Mesothelial cell of epicardium (in vitro differentiated cells): Measurements from ENCODE around the gene CYTH3.

DNA sequence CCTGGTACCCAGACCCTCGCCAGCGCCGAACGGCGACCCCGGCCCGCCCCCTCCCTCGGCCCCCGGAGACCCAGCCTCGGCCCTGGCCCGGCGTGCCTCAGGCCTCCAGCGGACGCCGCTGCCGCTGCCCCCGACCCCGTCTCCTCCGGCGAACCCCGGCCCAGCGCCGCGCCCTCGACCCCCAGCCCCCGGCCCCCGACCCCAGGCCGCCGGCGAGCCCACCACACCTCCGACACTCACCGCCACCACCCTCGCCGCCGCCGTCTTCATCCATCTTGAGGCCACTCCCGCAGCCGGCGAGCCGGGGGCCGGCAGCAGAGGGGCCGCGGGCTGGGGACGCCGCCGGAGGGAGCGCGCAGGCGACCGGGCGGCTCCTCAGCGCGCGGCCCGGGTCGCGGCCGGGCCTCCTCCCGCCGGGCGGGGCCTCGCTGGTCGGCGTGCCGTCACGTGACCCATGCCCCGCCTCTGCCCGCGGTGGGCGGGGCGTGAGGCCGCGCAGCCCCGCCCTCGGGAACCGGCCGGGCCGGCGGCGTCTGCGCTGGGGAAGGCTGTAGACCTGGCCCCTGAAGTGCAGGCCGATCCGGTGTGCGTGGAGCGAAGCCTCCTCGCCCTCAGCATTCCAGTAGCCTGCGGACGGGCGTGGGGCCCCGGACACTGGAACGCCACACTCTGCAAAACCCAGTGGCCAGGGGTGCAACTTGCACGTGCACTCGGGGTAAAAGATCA lies at the start of gene CYTH3:
TSS of gene CYTH3 (minus strand) at position 391 of the 726 bp plus-strand sequence.
- PRO-cap = unidirectional peak, minus-strand start at position 407 of the sequence

DNA sequence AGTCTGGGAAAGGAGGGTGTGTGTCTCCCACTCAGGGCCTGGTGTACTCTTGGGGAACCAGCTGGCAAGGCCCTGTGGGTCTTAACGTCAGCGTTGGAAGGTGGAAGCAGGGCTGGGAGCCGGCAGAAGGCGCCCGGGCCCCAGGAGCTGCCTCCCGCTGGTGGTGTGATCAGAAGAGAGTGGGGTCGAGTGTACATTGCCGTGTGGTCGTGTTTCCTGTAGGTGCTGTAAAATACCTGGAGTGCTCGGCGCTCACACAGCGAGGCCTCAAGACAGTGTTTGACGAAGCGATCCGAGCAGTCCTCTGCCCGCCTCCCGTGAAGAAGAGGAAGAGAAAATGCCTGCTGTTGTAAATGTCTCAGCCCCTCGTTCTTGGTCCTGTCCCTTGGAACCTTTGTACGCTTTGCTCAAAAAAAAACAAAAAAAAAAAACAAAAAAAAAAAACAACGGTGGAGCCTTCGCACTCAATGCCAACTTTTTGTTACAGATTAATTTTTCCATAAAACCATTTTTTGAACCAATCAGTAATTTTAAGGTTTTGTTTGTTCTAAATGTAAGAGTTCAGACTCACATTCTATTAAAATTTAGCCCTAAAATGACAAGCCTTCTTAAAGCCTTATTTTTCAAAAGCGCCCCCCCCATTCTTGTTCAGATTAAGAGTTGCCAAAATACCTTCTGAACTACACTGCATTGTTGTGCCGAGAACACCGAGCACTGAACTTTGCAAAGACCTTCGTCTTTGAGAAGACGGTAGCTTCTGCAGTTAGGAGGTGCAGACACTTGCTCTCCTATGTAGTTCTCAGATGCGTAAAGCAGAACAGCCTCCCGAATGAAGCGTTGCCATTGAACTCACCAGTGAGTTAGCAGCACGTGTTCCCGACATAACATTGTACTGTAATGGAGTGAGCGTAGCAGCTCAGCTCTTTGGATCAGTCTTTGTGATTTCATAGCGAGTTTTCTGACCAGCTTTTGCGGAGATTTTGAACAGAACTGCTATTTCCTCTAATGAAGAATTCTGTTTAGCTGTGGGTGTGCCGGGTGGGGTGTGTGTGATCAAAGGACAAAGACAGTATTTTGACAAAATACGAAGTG lies 28.1 kb downstream of the RAC1 start:
- PRO-cap = no peak

- PRO-cap = no peak
Observed at GRCh38 chr7:6403544-6404640, 29.6 kb downstream of the RAC1 start.

GRCh38 chr7:6465832-6466652 lies 17.9 kb downstream of the KDELR2 start:
- PRO-cap = no peak

DNA sequence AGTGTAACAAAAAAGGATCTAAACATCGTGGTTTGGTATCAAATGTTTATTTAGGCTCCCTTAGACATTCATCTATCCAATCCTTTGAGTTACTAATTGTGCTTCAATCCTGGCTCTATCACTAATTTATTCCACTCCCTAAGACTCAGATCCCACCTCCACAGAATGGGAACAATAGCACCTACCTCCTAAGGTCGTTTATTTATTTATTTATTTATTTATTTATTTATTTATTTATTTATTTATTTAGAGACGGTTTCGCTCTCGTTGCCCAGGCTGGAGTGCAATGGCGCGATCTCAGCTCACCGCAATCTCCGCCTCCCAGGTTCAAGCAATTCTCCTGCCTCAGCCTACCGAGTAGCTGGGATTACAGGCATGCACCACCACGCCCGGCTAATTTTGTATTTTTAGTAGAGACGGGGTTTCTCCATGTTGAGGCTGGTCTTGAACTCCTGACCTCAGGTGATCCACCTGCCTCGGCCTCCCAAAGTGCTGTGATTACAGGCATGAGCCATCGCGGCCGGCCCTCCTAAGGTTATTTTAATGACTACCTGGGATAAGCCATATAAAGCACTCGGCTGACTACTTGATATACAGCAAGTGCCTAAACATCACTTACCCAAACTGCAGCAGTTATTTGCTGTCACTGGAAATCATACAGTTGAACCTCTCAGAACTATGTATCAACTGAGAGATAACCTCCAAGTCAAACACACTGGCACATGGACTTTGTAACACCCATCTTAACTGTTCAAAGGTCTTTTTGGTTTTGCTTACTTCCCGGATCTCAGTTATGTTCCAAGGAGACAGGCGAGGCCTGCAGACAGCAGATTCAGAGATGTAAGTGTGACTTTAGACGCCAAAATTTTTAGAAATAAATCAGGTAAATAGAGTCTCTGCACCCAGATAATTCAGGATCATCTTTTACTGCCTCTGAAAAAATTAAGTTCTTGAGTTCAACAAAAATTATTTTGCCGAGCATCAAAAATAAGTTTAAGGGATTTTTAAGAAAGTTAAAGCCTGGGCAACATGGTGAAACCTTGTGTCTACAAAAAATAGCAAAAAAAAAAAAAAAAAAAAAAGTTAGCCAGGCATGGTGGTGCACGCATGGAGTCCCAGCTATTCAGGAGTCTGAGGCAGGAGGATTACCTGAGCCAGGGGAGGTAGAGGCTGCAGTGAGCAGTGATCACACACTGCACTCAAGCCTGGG lies 1.8 kb downstream of the KDELR2 start:
- PRO-cap = no peak

GRCh38 chr7:6655651-6656448 lies 18.7 kb downstream of the ZNF316 start:
- PRO-cap = no peak

DNA sequence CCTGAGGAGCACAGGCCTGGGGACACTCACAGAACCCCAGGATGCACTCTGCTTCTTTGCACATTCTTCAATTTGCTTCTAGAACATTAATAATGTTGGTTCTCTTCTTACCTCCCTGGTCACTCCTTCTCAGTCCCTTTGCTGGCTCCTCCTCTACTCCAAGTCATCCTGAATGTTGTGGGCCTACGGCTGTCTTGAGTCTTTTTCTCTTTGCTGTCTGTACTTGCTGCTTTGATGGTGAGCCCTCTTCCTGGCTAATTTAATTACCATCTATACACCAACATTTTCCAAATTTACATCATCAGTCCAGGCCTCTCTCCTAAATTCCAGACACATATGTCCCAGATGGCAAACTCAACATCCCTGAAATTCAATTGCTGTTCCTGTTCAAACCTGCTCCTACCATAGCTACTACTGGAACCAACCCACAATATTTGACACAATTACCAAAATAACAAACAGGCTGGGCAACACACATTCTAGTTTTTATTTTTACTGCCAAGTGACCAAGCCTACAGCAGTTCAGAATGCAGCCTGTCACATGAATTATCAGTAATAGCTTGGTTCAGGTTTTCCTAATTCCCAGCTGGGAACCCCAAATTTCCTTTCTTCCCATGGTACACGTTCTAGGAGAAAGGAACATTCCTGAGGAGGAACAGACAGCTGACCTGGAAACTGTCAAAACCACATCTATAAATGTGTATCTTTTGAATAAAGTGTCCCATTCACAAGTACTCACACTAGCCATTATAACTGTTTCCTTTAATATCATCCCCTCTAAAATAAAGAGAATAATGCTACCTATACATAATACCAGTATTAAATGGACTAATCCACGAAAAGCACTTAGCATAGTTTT lies 8.4 kb downstream of the ZNF12 start:
- PRO-cap = no peak

- PRO-cap = no peak
Observed at GRCh38 chr7:6709802-6710289, 3.1 kb upstream of the ZNF12 start.

DNA sequence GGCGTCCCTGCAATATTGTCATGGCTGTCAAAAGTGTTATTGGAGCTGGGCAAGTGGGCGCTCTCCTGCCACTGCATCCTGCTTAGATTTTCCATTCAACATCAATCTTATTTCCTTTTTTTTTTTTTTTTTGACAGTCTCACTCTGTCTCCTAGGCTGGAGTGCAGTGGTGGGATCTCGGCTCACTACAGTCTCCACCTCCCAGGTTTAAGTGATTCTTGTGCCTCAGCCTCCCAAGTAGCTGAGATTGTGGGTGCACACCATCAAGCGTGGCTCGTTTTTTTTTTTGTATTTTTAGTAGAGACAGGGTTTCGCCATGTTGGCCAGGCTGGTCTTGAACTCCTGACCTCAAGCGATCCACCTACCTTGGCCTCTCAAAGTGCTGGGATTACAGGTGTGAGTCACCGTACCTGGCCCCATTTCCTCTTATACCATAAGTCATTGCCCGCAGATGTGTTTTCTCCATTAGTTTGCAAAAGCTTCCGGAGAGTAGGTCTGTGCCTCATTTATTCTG lies 119.9 kb upstream of the CCZ1B start:
- PRO-cap = no peak

- PRO-cap = no peak
Observed at GRCh38 chr7:7563827-7564109, 2.9 kb upstream of the MIOS start.

DNA sequence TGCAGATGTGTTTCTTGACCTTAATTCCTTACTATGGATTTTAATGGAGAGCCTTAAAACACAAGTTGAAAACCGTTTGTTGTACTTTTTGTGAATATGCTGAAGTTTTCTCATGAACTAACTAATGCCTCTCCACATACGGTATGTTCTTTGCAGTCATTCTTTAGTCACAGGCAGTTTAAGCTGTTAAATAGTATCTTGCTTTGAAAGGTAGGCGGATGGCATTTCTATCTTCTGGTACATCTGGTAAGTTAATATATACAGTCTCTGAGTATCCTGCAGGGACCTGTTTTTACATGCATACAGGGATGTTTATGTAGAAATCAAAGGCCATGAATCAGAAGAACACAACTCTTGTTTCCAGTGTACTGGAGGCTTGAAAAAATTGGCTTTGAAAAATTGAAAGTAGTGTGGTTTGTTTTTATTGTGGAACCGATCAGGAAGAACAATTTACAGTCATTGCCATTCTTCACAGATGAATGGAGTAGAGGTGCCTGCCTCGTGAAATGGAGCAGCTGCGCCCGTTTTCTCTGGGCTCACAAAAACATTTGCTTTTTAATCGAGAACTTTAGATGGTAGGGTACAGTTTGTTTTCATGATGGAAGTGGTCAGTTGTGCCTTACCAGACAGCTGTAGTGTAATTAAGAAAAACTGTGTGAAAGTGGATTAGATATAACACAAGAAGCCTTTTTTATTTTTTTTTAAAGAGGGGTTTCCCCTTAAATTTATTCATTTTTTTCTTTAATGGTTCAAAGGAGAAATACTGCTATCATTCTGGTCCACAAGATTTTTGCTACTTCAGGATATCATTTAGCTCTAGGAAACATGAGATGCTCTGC lies 54.0 kb upstream of the RPA3 start:
- PRO-cap = no peak

DNA sequence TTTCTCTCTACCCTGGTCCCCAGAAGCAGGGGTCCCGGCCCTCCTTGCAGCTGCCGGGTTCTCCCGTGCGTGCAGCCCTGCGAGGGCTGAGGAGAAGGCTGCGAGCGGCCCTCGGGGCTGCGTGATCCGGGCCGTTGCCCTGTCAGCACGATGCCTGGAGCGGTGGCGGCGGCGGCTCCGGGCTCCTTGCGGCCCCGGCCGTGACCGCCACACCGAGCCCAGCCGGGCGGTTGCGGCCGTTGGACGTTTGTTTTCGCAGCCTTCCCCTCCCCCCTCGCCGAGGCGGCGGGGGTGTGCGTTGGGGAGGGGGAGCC lies 254 bp downstream of the GLCCI1 start:
- PRO-cap = no peak

GRCh38 chr7:7970511-7971568 lies 2.2 kb downstream of the GLCCI1 start:
- PRO-cap = no peak

- PRO-cap = no peak
Observed at GRCh38 chr7:8176097-8177138, 85.5 kb downstream of the ICA1 start.

- PRO-cap = no peak
Observed at GRCh38 chr7:8188339-8188826, 73.6 kb downstream of the ICA1 start.

DNA sequence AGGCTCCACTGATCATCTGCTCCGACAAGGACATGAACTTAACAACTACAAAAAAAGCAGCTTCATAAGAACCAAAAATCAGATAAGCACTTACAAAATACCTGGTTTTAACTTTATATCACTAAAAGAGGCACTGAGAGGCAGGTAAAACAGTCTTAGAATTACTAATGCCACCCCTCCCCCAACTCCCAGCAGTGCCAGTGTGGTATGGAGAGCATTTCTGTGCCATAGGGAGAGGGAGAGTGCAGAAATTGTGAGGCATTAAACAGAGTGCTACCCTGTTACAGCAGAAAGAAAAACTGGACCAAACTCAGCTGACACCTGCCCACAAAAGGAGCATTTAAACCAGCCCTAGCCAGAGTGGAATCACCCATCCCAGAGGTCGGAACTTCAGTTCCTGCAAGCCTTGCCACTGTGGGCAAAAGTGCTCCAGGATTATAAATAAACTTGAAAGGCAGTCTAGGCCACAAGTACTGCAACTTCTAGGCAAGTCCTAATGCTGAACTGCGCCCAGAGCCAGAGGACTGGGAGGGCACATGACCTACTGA lies 1050.7 kb downstream of the NDUFA4 start:
- PRO-cap = no peak

DNA sequence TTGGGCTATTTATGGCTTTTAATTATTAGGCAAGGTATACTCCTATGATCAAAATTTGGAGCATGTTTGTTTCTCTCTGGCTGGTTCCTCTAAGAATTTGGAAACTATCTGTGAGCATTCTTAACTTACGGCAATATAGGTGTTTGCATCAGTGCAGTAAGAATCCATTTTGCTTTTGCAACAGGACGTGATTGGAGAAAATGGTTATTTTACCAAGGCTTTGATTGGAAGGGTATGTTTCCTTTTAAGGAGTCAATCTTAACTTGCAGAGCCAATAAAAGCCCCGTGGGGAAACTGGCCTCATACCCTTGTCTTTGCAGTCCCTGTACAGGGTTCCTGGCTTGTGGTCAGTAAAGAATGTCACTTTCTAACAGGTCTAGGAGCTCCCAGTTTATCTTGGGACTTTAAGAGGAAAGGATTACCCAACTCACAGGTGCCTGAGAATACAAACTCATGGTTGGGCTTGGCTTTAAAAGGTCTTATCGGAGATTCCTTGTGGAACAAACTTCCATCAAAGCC lies 221.7 kb downstream of the PHF14 start:
- PRO-cap = no peak

GRCh38 chr7:11252637-11253386 lies 279.1 kb downstream of the PHF14 start:
- PRO-cap = no peak

DNA sequence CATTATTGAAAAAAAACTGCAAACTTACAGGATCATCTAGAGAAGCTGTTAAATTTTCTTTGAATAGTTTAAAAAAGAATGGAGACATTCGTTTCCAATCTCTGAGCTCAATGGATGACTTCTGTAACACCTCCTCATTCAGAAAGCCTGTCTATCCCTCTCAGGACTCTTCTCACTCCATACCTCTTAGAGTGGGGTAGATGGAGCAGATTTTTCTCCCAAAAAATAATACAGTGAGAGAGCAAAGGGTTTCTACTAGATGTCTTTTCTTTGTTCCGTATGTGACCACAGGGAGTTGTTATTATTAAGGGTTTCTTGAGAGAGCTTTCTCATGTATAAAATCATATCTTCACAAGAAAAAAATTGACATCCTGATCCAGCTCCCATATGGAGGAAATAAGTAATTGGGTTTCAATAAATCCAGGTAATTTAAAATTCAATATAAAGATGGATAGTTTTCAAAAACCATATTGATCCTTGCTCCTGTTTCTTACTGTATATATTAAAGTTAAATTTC lies 407.4 kb downstream of the PHF14 start:
- PRO-cap = no peak

DNA sequence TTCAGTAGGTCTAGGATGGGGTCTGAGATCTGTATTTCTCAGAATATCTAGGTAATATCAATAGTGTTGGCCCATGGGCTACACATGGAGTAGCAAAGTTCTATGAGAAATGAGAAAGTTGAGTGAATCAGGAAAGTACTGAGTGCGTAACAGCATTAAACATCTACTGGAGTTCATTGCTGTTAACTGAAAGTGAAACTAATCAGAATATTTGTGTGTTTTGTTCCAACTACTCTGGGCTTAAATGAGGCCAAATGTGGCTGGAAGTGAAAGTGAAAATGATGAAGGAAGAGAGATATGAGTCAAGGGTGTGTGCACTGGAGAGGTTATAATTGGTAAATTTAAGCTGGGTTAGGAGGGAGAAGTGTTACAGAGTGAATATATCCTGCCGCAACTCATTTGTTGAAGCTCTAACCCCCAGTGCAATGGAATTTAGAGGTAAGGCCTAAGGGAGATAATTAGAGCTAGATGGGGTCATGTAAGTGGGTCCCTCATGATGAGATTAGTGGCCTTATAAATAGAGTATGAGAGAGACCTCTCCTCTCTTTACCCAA lies 46.6 kb downstream of the TMEM106B start:
- PRO-cap = no peak